Pericardium fibroblast (primary cell): ENCODE data around the genes JUNB and FARSA.

DNA sequence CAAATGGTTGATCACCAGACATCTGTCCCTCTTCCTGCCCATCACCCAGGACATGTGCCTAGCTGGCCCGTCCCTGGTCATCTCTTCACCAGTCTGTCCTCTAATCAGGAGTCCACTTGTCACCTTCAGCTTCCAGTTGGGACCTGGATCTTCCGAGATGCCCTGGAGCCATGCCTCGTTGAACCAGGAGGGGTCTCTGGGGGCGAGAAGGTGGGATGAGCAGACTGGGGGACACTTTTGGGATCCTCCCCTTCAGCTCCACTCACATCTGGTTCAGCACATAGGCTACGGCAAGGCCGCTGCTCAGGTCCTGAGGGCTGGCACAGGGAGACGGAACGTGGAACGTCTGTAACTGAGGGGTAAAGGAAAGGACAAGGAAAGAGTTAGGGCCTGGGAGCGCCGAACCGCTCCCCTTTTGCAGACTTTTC lies 792 bp downstream of the HOOK2 start:
- RAMPAGE, long total RNA = no peak

- RAMPAGE, long total RNA = no peak
Measured at GRCh38 chr19:12791165-12791581, at the start of gene JUNB. JUNB (plus strand) TSS chr19:12791486.

GRCh38 chr19:12791705-12791874 lies 304 bp downstream of the JUNB start:
- RAMPAGE, long total RNA = no peak

DNA sequence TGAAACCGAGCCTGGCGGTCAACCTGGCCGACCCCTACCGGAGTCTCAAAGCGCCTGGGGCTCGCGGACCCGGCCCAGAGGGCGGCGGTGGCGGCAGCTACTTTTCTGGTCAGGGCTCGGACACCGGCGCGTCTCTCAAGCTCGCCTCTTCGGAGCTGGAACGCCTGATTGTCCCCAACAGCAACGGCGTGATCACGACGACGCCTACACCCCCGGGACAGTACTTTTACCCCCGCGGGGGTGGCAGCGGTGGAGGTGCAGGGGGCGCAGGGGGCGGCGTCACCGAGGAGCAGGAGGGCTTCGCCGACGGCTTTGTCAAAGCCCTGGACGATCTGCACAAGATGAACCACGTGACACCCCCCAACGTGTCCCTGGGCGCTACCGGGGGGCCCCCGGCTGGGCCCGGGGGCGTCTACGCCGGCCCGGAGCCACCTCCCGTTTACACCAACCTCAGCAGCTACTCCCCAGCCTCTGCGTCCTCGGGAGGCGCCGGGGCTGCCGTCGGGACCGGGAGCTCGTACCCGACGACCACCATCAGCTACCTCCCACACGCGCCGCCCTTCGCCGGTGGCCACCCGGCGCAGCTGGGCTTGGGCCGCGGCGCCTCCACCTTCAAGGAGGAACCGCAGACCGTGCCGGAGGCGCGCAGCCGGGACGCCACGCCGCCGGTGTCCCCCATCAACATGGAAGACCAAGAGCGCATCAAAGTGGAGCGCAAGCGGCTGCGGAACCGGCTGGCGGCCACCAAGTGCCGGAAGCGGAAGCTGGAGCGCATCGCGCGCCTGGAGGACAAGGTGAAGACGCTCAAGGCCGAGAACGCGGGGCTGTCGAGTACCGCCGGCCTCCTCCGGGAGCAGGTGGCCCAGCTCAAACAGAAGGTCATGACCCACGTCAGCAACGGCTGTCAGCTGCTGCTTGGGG lies 849 bp downstream of the JUNB start:
- RAMPAGE, long total RNA = start-site peak on the plus strand centred at position 683 of the sequence, 422 bp wide, 382 and 32 reads in 2 replicates

GRCh38 chr19:12873095-12873841 lies 8.0 kb downstream of the DNASE2 start:
- RAMPAGE, long total RNA = no peak

GRCh38 chr19:12885806-12886122 lies 1.2 kb downstream of the KLF1 start:
- RAMPAGE, long total RNA = no peak

GRCh38 chr19:12932759-12933922 lies at the start of gene FARSA:
FARSA (minus strand) TSS chr19:12933711.
- RAMPAGE, long total RNA = start-site peak on the minus strand at chr19:12933708-12933715, 594 and 364 reads in 2 replicates

GRCh38 chr19:12939942-12940715 lies 1.7 kb downstream of the CALR start:
- RAMPAGE, long total RNA = no peak

DNA sequence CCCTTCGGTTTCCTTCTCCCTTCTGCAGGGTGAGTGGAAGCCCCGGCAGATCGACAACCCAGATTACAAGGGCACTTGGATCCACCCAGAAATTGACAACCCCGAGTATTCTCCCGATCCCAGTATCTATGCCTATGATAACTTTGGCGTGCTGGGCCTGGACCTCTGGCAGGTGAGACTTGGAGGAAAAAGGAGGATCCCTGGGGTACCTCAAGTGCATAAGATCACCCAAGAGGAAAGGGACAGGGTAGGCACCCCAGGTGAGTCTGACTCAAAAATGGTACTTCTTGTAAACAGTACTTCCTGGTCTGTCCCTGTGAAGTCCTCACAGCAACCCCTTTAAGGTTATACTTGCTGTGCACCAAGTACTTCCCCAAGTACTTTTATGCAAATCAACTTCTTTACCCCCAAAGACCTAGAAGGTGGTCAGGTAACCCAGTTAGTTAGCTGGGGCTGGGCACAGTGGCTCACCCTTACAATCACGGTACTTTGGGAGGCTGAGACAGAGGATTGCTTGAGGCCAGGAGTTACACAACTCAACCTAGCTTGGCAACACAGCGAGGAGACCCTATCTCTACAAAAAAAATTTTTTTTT lies 2.4 kb downstream of the CALR start:
- RAMPAGE, long total RNA = no peak

GRCh38 chr19:12953898-12955200 lies 2.7 kb downstream of the GADD45GIP1 start:
- RAMPAGE, long total RNA = no peak

DNA sequence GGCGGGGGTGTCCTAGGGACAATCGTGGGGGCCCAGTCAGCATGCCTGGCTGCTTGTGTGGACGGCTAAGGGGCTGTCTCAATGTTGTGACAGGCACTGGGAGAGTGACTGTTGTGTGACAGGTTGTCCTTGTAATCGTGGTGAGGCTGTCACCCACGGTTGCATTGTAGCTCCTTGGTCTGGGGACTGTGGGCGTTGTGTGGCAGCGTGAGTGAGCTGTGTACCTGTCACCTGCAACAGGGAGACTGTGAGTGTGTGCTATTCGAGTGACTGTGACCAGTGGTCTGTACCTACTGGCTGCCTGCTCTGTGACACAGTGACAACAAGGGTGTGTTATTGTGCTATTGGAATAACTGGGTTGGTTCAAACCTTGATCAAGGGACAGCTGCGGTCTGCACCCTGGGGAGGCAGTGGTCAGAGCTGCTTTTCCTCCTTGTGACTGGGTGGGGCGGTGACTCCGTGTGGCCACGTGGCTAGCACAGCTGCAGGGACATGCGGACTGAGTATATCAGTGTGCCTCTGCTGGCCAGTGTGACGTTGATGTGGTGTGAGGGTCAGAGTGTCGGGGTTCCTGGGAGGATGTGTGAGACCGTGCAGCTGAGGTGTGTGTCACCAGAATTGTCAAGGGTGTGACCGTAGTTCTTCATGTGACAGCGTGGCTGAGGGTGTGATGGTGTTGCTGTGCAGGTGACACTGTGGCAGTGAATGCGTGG lies 10.2 kb upstream of the NFIX start:
- RAMPAGE, long total RNA = no peak

- RAMPAGE, long total RNA = no peak
Measured at GRCh38 chr19:12996546-12997032, 1.3 kb downstream of the NFIX start.

DNA sequence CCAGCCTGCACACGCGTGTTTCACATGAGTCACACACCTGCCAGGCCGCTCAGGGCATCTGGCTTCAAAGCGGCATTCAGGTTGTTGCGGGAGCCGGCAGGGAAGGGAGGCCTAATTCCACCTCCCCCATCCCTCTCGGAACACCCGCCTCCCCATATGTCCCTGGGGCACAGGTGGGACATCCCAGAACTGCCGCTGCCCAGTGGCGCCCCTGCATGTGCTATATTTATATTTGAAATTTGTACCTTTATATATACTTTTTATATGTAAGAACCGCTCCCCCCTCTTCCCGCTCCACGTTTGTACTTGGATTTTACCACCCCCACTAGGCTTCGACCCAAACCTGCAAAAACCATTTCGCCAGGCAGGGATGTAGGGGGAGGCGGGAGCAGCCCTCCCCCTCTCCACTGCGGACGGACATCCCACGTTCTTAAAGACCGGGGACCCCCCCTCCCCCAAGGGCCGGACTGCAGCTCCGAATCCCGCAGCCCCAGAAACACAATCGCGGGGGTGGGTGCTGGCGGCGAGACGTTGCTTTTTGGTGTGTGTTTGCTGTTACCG lies 15.5 kb downstream of the NFIX start:
- RAMPAGE, long total RNA = no peak

DNA sequence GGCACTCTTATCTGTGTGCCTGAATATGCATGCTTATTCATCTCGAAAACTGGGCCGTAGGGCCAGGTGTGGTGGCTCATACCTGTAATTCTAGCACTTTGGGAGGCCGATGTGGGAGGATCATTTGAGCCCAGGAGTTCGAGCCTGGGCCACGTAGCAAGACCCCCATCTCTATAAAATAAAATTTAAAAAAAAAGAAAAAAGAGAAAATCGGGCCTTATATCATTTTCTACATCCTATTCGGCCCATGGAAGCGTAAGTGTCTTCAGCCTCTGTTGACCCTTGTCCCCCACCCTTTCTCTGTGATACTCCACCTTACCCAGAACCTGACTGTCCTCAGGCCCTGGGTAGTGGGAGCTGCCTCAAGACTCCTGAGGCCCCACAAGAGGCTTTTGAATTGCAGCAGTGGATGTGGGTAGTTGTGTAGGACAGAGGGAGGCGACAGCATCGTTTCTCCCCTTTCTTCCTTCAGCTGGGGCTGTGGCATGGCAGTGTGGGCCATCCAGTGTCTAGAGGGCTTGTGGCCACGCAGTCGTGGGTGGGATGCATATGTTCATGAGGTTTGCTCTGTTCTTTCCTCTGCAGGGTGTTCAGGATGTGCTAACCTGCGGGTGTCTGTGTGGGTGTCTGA lies 48.6 kb downstream of the NFIX start:
- RAMPAGE, long total RNA = no peak

- RAMPAGE, long total RNA = no peak
Measured at GRCh38 chr19:13051579-13052172, 51.0 kb downstream of the LYL1 start.

DNA sequence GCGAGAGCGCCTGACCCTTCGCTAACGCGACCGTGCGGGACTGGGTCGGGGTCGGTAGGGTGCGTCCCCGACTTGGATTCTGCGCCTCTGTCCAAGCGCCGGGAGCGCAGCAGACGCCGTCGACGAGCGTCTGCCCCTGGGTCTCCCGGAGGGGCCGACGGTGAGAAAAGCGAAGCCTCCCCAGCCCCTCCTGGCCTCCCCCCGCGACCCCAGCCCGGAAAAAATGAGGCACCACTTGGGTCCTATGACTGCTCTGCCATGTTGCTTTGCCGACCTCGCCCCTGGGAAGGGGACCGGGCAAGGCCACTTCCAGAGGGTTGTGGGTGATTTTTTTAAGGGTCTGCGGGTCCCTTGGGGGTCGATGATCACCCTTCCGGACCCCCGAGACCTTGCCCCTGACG lies 3.9 kb downstream of the LYL1 start:
- RAMPAGE, long total RNA = no peak

GRCh38 chr19:13152454-13152985 lies 2.3 kb downstream of the IER2 start:
- RAMPAGE, long total RNA = no peak

- RAMPAGE, long total RNA = no peak
Measured at GRCh38 chr19:13186003-13186410, 35.8 kb downstream of the IER2 start.

DNA sequence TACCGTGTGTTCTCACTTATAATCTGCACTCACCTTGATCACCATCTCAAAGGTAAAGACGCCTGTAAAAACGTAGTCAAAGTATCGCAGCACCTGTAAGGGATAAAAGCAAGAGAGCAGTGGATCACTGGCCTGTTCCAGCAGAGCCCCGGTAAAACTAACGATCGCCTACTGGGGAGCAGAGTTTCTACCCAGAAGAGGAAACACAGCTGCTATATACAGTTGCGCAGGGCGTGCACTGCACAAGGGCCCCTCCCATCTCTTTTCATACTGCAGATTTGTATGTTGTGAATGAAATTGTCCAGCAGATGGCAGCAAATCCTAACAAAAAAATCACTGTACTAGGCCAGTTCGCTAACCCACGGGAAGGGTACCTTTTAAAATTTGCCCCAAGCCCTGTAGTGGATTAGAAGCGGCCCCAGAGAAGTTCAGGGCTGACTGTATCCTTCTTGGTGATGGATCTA lies 126.9 kb downstream of the IER2 start:
- RAMPAGE, long total RNA = no peak

DNA sequence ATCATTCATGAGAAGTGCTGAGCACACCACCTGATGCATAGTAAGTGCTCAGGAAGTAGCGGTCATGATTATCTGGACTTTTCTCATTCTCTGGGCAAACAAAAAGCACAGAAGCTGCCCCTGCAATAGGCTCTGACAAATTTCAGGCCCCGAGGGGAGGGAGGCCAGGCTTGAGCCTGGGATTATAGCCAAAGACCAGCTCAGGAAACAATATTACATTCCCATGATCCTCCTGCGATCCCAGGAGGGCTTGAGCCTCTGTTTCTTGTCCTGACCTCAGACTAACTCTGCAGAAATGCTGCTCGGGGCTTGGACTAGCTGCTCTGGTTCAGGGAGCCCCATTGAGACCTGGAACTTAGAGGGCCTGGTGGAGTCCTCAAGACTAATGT lies 107.5 kb downstream of the CACNA1A start:
- RAMPAGE, long total RNA = no peak